Left common carotid artery plus branches (tissue), 1 donor: ENCODE data around the genes SPAG17 and NBPF15.

GRCh38 chr1:118118334-118118914 lies 66.6 kb downstream of the SPAG17 start:
- PRO-cap, result no peak

GRCh38 chr1:118184565-118185852 lies at the start of gene SPAG17:
SPAG17 (minus strand) TSS chr1:118185228.
- PRO-cap, result no peak

GRCh38 chr1:118302174-118302493 lies 117.1 kb upstream of the SPAG17 start:
- PRO-cap, result no peak

GRCh38 chr1:119326850-119328346 lies 41.2 kb upstream of the HAO2 start:
- PRO-cap, result no peak

DNA sequence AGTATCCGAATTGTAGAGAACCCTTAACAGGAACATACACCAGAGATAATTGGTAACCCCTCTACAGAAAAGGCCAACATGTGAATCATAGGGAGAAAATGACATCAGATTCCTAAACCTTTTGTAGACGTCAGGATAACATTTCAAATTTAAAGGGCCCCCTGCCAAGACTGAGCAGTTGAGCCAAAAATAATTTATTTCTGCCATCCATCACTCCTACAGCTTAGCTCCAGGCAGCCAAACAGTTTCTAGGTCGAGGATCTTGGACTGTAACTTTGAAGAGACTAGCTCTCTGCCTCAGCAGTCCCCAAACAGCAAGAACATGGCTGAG lies 21.2 kb downstream of the ZNF697 start:
- PRO-cap, result no peak

- PRO-cap, result no peak
These were observed 840 bp downstream of the ZNF697 start for GRCh38 chr1:119646952-119647900.

DNA sequence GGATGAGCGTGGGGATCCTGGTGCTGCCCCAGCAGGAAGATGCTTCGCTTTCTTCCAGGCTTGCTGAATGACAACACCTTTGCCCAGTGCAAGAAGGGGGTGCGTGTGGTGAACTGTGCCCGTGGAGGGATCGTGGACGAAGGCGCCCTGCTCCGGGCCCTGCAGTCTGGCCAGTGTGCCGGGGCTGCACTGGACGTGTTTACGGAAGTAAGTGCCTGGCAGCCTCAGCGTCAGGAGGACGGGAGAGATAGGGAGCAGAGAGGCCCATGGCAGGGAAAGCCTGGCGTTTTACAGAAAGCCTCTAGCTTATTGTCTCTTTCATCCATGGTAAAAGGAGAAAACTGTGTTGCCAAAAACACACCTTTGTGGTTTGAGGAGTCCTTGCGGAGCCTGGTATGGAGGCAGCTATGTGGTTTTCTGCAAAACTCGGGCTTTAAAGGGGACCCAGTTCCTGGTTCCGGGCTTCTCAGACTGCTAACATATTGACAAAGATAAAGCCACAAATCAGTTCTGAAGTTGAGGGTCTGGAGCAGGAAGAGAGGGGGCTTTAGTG lies 23.6 kb downstream of the PHGDH start:
- PRO-cap, result no peak

DNA sequence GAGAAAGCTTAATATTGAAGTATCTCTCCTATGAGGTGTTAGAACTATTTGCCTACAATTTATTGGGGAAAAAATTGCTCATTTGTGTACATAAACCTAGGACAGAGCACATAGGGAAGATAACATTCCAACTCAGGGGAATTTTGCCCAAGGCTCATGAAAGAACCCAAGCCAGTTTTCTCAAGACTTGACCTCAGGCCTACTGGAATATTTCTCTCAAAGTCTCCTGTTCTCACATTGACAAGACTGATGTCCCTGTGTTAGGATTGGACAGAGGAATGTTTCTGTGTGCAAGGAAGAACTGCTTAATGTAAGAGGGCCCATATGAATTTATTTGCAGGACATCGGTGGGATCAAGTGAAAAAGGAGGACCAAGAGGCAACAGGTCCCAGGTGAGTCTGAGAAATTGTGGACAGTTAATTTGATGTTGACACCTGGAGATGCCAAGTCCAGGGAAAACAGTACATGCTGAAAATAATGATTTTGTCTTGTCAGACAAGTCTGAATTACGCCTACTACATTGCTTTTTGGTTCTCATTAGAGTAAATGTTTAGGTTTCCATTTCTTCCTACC lies 45.5 kb downstream of the NBPF8 start:
- PRO-cap, result no peak

DNA sequence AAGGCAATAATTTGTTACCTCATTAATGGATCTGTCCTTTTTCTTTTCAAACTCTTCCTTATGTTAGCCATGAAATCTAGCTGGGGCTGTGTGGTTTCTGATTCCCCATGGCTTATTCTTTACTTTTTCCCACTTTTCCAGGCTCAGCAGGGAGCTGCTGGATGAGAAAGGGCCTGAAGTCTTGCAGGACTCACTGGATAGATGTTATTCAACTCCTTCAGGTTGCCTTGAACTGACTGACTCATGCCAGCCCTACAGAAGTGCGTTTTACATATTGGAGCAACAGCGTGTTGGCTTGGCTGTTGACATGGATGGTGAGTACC lies 46.2 kb downstream of the NBPF8 start:
- PRO-cap, result no peak

- PRO-cap, result no peak
These were observed 47.5 kb downstream of the NBPF8 start for GRCh38 chr1:120461893-120463099.

DNA sequence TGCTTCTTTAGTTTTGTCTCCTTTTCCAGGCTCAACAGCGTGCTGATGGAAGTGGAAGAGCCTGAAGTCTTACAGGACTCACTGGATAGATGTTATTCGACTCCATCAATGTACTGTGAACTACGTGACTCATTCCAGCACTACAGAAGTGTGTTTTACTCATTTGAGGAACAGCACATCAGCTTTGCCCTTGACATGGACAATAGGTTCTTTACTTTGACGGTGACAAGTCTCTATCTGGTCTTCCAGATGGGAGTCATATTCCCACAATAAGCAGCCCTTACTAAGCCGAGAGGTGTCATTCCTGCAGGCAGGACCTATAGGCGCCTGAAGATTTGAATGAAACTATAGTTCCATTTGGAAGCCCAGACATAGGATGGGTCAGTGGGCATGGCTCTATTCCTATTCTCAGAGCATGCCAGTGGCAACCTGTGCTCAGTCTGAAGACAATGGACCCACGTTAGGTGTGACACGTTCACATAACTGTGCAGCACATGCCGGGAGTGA lies 51.2 kb downstream of the NBPF8 start:
- PRO-cap, result no peak

DNA sequence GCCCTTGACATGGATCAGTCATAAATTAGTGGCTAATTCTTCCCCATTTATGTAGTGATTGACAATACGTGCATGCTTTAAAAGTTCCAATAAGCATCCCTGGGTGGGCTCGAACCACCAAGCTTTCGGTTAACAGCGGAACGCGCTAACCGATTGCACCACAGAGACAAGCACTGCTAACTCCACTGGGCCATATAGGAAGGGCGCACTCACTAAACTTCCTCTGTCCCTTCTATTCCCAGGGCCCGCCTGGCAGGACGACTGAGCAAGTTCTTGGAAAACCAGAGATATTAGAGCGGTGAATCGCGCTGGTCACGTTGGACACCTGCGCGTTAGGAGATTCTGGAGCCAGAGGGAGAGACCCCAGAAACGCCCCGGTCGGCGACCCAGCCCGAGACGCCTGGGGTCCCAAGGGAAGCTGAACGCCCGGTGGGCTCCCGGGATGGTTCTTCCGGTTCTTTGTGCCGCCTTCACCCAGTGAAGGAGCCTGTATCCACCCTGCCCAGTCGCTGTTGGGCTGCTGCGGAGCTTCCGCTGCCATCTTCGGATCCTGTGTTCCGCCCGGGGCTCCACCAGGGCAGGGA lies 62.7 kb downstream of the PPIAL4A start:
- PRO-cap, result no peak

- PRO-cap, result no peak
These were observed 132.8 kb downstream of the FAM72B start for GRCh38 chr1:121051213-121051920.

- PRO-cap, result no peak
These were observed 334.0 kb downstream of the SRGAP2C start for GRCh38 chr1:121518535-121519484.

DNA sequence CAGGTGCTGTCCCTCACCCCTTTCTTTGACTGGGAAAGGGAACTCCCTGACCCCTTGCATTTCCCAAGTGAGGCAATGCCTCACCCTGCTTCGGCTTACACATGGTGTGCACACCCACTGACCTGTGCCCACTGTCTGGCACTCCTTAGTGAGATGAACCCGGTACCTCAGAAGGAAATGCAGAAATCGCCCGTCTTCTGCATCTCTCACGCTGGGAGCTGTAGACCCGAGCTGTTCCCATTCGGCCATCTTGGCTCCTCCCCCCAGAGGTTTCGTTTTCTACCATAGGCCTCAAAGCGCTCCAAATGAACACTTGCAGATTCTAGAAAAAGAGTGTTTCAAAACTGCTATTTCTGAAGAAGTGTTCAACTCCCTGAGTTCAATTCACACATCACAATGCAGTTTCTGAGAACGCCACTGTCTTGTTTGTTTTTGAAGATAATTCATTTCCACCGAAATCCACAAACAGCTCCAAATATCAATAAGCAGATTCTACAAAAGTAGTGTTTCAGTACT lies 3782.9 kb downstream of the SRGAP2C start:
- PRO-cap, result no peak

DNA sequence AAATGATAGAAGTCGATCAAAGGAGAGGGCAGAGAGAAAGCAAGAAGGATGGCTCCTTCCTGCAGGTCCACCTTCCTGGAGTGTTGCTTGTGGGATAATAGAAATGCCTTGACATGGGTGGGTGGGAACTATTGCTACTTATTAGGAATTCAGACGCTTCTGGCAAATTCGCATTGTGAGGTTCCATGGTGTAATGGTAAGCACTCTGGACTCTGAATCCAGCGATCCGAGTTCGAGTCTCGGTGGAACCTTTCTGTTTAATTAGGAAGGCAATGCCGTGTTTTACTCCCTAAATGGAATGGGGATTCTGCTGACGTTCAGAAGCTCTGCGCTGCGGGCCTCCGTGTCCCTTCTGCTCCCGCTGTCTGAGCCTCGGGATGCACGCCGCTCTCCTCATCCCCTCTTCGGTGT lies 214.5 kb downstream of the H3-7 start:
- PRO-cap, result no peak

GRCh38 chr1:143729263-143730014 lies 176.3 kb downstream of the H3-7 start:
- PRO-cap, result no peak

DNA sequence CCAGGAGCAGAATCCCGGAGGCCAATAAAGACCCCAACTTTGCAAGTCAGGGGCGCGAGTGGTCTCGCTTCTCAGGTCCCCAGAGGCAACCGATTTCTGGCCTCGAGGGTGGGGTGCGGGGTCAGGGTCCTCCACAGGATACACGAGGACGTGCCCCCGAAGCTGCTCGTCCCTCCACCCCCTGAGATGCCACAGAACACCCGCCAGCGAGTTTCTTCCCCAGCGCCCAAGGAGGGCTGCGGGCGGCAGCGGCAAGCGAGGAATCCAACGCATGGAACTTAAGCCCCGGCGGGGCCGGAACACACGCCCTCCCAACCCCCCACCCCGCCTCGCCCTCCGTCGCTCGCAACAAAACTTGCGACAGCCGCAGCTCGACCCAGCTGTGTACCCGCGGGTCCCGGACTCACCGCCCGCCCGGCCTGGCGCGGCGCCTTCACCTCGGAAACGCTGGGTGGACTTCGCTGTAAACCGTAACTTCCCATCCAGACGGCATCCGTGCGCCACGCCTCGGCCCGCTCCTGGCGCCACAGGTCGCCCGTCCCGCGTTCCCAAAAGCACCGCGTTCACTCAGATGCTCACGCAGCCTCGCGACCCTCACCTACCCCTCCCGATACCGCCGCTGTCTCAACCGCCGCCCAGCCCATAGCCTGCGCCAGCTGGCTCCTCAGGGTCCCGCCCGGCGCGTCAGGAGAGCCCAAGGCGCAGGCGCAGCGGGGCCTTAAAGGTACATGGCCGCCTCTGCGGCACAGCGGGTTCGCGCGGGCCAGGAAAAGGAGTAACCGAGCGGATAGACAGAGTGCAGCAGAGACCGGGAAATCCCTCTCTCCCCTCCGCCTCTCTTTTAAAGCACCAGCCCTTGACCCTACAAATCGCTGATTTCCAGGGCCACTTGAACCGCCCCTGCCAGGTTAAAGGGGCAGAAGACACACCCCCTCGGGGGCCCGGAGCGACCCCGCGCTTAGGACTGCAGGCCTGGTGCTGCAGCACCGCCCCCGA lies at the start of gene NBPF15:
NBPF15 (minus strand) TSS at position 696 of the 996 bp plus-strand sequence.
- PRO-cap, result no peak

DNA sequence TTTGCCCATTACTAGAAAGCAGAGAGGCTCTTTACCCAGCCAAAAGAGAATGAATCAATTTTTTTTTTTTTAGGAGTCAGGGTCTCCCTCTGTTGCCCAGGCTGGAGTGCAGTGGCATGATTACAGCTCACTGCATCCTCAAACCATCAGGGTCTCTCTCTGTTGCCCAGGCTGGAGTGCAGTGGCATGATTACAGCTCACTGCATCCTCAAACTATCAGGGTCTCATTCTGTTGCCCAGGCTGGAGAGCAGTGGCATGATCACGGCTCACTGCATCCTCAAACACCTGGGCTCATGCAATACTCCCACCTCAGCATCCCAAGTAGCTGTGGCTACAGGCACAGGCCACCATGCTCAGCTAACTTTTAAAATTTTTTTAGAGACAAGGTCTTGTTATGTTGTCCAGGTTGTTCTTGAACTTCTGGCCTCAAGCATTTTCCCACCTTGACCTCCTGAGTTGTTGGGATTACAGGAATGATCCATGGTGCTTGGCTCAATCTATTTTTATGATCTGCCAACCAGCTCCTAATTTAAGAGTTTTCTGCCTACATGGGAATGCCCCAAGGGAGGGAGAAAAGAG lies 142.6 kb downstream of the SRGAP2B start:
- PRO-cap, result no peak

- PRO-cap, result no peak
These were observed 869 bp downstream of the NBPF20 start for GRCh38 chr1:145424484-145424984.